ENCODE measurements around a stretch of chr6.

DNA sequence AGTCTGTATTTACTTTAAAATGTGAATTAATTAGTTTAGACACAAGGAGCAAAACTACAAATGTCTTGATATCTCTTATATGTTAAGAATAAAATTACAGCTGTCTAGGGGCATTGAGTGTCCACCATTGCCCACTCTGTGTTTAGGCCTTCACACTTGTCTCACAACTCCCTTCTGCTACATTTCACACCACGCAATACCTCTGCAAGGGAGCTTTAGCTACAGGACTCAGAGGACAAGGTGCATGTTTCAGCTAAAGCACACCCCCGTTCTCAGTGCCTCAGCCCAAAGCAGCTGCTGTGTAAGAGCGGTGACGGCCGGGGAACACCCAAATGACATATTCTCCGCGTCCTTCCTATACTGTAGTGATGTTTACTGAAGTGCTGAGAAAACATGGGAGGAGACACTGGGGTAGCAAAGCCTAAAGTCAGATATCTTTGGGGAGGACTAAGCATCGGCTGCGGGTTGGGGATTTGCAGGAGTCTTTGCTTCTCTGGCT lies 1.8 kb downstream of the SLC22A23 start:
- RRBS = no CpG with 5 or more reads among the region's 9 CpGs

DNA sequence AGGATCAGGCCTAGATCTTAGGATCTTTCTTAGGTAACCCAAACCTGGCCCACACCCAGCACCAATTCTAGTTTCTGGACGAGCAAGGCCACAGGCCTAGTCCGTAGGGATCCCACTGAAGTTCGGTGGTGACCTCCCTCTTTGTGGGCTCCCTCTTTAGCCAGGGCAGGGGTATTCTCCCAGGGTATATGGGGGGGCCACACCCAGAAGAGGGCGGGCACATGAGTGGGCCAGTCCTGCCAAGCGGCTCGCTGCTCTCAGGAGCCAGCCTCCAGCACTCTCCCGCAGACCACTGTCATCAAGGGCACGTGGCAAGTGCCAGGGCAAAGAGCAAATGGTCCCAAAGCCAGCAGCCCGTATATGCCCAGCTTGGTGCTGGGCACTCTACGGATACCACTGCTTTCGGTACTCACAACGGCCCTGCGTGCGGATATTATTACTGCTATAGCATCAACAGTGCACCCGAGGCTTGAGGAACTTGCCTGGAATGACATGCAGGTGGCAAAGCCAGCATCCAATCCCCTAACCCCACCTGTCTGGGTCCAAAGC lies 6.4 kb downstream of the PXDC1 start:
- RRBS = no CpG with 5 or more reads among the region's 15 CpGs

DNA sequence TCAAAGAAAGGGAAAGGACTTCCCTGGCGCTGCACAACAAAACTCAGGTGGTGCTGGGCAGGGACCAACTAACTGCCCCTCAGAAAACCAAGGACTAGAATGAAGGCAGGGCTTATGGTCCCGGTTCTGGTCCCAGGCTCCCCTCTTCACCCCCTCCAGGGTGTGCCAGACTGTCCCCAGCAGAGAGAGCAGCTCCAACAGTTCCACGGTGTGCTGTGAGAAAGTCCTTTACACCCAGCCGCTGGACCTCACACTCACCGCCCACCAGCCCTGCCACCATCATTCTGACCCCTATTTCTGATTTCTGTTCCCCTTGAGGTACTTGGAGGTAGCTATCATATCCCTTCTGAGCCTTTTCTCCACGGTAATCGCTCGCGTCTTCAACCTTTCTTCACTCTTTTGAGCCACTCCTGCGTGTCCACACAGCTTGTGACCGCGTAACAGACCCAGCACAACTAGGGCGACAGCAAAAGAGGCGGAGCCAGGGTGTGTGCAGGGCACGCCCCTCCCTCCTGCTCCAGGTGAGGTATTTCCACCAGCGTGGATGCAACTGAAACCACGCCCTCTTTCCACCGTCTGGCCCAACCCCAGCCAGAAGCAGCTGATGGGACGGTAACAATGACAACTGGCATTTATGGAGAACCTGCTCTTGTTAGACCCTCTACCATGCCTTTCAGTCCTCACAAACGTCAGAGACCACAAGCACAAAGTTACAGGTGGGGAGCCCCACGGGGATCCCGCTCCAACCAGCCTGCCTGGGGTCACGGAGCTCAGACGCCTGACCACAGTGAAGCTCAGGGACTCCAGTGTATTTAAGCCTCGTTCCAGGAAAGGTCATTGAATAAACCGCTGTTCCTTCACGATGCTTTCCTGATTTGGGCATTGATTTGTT lies 2.2 kb downstream of the PXDC1 start:
- RRBS = no CpG with 5 or more reads among the region's 27 CpGs

DNA sequence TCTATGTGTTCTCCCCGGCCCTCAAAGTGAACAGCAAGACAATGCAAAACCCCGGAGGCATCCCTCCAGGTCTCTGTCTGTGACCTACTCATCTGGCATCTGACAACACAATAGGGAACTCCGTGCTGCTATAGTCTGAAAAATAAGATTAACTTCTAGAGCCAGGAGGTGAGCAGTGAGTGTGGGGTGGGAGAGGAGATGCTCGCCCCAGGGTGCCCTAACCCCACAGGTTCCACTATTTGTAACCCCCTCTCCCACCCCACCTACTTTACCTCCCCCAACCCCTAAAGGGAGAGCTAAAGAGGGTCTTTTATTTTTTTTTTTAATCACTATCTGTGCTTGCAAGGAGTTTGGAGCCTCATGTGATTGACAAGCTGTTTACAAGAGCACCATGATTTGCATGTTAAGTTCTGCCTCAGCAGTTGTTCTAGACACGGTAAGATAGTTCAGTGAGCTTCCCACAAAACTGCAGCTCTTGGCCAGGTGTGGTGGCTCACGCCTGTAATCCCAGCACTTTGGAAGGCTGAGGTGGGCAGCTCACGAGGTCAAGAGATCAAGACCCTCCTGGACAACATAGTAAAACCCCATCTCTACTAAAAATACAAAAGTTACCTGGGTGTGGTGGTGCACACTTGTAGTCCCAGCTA lies 4.9 kb upstream of the PXDC1 start:
- RRBS = no CpG with 5 or more reads among the region's 7 CpGs

DNA sequence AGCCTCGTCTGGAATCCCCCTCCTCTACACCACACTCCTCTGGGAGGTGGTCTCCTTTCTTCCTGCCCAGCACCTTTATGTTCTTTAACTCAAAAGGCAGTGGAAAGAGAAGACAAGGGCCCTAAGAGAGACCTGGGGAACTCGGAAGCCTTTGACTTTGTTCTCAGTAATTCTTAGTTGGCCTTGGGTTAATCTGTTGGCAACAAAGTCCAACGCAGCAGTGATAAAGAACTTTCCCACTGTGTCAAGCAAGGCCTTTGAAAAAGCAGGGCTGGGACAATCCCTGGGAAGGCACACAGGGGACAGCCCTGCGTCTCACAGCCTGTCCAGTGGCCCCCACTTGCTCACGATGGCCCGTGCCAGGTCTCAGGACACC lies 42.9 kb upstream of the FAM50B start:
- RRBS = no CpG with 5 or more reads among the region's 6 CpGs

DNA sequence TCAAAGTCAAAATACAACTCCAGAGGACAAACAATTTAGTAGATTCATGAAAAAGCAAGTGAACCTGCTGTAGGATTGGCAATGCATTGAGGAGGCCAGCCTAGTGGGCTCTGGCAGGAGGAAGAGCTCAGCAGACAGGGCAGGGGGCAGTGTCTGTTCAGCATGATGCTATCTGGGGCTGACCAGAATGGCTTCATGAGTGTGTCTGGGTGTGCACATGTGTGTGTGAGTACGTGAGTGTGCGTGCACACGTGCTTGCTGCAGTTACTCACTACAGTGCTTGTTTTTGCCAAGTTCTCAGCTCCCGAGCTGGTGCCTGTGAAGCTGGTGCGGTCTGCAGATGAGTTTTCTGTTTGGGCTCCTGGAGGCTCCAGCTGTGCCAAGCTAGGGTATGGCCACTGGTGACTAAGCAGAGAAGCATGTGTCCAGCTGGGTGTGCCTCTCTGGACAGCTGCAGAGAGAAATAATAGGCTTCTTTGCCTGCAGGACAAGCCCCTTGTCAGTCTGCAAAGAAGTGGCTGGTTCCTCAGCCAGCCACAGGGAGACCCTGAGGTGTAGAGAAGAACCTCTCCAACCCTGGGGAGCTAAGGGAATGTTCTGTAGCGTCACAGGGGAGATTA lies 40.4 kb upstream of the FAM50B start:
- RRBS = no CpG with 5 or more reads among the region's 6 CpGs

DNA sequence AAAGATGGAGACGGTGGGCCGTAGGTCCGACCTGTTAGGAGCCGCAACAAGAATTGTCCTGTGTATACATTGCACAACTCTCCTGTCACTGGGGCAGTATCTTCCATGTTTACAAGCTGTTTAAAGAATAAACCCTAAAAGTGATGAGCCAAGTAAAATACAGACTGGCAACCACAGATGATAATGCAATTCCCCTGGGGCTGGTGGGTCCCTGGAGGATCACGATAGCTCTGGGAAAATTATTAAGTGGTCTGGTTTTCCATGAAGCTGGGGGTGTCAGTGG lies 8.1 kb upstream of the FAM50B start:
- RRBS = no CpG with 5 or more reads among the region's 5 CpGs

GRCh38 chr6:3857774-3858337 lies 8.7 kb downstream of the FAM50B start:
- RRBS = no CpG with 5 or more reads among the region's 11 CpGs

DNA sequence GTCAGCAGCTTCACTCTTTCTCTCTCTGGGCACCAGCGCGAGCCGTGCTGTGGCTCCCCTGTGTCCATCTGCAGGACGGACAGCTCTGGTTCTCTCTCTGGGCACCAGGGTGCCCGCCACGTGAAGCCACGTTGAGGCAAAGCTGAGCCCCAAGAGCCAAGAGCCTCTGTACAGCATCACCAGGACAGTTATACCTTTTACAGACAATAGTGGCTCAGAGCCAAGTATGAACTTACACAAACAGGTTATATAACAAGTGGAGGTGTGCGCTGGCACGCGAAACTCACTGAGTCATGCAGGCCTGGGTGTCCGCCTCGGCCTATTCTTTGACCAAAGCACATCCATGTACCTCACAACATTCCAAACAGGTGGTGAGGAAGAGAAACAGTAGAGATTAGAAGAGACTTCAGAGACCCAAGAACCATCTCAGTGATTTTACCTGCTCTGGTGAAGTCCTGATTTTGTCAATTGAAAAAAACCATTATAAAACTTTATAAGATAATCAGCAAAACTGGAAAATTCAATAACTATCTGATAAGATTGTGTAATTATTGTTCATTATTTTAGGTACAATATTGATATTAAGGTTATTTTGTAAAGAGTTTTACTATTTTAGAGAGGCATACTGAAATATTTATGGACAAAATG lies 51.0 kb downstream of the FAM50B start:
- RRBS = no CpG with 5 or more reads among the region's 12 CpGs

GRCh38 chr6:3928089-3928452 lies 78.9 kb downstream of the FAM50B start:
- RRBS = no CpG with 5 or more reads among the region's 5 CpGs

DNA sequence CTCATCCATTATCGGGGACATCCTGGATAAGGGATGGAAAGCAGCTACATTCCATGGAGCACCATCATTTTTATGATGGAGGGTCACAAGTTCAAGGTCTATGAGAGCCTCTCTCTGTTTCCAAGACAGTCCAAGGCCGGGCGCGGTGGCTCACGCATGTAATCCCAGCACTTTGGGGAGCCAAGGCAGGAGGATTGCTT lies 80.4 kb downstream of the FAM50B start:
- RRBS = no CpG with 5 or more reads among the region's 5 CpGs

DNA sequence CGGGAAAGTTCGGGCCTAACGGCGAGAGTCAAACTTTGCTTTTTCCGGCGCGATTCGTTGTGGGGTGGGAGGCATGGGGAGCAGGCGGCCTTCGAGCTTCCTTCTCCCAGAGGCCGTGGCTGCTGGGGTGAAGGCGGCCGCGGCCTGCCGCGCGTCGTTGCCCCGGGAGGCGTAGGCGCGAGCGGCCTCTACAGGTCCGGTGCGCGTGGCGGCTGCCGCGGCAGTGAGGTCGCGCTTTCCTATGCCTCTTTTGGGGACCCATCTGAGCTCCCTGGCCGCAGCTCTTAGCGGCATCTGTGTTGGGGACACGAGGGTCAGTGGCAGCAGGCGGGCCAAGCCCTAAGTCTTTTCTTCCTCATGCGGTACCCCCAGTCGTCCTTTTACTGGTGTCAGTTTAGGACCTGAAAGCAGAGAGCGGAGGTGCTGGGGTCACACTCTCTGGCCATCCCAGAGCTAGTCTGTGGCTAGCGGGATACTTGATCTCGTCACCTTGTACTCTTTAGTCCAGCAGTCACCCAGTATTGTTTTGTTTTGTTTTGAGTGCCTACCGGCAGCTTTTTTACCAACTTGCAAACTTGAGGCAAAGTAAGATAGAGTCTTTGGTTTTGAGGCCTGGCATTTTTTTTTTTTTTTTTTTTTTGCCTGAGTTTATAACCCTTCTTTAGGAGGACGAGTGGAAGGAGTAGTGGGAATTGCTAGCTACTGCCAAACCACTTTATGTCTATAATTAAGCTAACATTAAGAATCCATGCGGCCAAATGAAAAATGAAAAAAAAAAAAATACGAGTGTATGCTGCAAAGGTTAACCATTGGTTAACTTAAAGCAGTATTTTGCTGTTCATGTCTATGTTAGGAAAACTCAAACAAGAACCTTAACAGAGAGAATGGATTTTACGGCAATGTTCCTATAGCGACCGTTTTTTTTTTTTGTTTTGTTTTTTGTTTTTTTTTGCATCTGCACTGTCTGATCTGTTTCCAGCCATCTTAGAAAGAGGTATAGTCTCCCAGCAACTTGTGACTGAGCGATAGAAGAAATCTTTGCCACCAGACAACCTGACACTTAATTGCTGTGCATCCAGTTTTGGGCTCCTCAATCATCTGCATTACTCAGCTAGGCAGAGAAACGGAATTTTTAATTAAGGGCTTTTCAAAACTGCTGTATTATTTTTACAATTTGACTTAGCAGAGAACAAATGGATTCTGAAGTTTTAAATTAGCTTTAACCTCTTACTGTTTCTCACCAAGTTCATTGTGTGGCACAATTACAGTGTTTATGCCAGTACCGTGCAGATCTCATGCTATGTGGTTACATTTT lies 894 bp downstream of the PRPF4B start:
- RRBS = under 1% methylated on average over 12 of the region's 50 CpGs

DNA sequence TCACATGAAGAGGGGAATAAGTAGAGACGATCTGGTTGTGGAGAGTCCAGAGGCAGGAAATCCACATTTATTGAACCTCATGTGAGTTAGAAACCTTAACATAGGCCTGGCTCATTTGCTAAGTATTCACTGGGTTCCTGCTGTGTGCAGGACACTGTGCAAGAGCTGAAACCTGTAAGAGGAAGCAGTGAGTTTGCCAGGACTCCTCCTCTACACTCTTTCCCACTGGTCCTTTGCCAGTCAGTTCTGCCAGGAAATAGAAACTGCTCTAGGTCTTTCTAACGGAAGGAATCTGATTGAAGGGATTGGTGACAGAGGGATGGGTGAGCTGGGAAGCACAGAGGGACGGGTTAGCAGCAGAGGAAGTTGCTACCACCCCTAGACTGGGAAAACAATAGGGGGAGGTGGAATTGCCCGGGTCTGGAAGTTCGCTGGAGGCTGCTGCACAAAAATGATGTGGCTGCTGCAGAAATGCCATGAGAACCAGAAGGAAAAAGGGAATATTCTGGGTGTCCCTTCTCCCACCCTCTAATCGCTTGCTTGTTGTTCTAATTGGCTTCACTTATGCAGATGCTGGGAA lies 234.3 kb upstream of the ECI2 start:
- RRBS = no CpG with 5 or more reads among the region's 6 CpGs

DNA sequence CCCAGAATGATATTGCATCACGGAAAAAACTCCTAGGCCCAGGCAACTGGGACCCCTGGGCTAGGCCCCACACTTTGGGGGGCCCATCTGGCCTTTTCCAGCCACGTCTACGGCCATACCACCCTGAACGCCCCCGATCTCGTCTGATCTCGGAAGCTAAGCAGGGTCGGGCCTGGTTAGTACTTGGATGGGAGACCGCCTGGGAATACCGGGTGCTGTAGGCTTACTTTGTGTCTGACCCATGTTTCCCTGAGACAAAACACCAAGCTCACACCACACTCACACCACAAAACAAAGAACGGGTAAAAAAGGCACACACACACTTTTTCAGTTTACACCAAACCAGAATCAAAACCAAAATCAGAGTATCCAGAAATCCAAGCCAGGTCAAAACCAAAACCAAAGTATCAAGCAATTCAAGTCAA lies 292.5 kb upstream of the ECI2 start:
- RRBS = no CpG with 5 or more reads among the region's 11 CpGs

DNA sequence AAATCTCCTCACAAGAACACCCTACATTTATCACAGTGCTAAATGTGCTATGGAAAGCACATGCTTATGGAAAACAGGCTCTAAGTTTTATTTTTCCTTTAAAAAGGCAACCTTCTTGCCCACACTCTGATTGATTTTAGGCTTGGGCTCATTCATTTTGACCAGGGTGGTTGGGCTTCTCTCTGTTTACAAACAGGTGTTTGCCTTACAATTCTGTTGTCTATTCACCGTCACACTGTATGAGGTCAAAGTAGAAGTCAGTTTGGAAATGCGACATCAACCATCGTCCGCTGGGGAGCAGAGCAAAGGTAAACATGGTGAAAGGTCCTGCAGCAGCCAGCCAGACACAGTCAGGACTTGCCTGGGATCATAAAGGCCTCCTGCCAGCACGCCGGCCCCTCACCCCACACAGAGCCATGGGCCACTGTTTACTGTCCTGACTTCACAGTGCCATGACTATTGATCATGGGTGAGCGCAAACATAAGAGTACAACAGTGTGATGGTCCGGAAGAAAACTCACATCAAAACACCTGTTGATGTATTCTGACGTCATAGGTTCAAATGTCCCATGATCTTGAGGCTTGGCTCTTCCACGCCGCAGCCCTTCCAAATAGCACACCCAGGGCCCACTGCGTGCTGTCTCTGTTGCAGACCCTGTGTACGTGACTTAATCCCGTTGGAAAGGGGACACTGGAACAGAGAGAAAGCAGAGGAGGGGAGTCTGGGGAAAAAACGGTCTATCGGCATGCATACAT lies 17.0 kb upstream of the PPP1R3G start:
- RRBS = no CpG with 5 or more reads among the region's 16 CpGs

- RRBS = no CpG with 5 or more reads among the region's 7 CpGs
These were observed 35.3 kb downstream of the PPP1R3G start for GRCh38 chr6:5120403-5120807.

GRCh38 chr6:5448494-5448964 lies 187.2 kb downstream of the FARS2 start:
- RRBS = no CpG with 5 or more reads among the region's 2 CpGs

- RRBS = no CpG with 5 or more reads among the region's 5 CpGs
These were observed 245.8 kb downstream of the FARS2 start for GRCh38 chr6:5506935-5507681.

DNA sequence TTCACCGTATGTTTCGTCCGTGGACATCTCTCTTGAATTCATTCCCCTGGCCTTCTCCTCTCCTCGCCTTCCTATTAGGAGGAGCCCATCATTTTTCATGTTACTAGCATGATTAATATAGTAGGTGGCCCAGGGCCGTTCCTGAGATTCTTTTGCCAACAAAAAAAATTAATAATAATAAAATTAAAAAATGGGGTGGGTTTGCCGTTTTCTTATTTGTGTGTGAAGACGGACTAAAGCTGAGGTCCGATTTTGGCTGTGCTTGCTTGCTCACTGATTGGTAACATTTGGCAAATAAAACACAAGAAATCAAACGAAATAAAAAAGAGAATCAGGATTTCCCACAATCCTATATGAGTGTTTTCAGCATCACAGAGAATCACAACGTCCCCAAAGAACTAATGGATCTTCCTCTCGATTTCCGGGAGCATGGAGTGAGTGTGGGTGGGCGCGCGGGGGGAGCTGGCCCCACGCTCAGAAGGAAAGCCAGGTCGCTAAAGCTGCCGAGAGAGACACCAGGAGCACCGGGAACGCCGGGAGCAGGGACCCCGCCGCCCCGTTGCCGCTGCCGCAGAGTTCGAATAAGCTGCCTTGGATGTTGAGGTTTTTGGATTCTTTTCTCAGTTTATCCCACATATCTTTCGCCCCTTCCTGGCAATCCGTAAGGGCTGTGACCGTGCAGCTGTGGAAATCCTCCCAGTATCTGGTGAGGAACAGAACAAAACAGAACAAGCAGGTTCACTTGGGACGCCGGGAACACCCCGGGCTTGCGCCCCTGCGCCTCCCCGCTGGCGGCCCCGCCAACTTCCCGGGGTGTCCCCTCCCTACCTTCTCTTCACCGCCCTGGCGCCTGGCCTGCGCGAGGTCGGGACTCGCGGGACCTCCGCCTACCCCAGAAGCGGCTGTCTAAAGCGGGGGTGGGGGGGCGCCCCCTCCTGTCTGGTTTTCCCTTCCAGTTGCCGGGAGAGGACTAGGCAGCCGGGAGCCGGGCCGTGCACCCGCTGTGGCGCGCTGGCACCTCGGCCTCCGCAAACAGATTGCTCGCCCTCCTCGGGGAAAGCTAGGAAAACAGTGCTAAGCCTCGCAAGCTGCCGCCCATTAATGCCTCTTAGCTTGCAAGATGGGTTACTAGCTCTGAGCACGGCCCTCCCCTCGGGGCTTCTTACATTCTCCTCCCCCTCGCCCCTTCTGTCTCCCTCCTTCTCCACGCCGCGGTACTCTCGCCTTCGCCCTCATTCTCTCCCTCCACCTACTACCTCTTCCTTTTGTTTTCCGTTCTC lies 7.8 kb downstream of the NRN1 start:
- RRBS = 6% methylated on average over 14 of the region's 72 CpGs

Measured in epidermal melanocyte (primary cell).